Mesenchymal stem cell of adipose (primary cell): ENCODE measurements around the genes GARIN3 and ITK.

GRCh38 chr5:157166118-157166345, at the start of gene GARIN3:
GARIN3 (minus strand) TSS chr5:157166264.
- CAGE, long polyA plus RNA = no peak

DNA sequence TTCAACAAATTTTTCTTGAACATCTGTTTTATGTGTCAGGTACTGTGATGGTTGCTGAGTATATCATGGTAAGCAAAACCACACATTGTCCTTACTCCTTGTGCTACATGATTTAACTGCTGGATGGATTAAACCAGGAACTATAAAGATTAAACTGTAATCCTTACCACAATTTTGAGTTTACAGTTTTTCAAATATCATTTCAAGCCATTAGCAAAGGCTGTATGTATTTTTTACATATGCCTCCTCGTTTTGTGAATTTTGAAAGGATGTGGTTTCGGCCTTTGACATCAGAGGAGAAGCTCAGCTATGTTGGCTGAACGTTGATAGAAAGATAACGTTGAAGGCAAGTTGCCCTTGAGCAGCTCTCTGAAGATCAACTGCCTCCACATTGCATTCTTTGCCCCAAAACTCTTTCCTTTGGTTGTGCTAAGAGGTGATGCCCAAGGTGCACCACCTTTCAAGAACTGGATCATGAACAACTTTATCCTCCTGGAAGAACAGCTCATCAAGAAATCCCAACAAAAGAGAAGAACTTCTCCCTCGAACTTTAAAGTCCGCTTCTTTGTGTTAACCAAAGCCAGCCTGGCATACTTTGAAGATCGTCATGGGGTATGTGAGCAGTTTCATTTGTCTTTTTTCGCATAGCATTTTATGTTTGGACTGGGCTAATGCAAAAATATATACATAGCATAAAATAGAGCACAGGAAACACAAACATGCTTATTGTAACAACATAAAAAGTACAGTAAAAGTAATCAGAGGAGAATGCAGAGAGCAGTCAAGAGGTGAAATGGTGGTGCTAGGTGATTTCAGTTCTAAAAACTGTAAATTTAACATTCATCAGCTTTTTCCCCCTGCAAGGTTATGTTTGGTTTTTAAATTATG, at the start of gene ITK:
Gene ITK (plus strand): TSS at position 337 of the 888 bp plus-strand sequence.
- CAGE, long polyA plus RNA = no peak

DNA sequence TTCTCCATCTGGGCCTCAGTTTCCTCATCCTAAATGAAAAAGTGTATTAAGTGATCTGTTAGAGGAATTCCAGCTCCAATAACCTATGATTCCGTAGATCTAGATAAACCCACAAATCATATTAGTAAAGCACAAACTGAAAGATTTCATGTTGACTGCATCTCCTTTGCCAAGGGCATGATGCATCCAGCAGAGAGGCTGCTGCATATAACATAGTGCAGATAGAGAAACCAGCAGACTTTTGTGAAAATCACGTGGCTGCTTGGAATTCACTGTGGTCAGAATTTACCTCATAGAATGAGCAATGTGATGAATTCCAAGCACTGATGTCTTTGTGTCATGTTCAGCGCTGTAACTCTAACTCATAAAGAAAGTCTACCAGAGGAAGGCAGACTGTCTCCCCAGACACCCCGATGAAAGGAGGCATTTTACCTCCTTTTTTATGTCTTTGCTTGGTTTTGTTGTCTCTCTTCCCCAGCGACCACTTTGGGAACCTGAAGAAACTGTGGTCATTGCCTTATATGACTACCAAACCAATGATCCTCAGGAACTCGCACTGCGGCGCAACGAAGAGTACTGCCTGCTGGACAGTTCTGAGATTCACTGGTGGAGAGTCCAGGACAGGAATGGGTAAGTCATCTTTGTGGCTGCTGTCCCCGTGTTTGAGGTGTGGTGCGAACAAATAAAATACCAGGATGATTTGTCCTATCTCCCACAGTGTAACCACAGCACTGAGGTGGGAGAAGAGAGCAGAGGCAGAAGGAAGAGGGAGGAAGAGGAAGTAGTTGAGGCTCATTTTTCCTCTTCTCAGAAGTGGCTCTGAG, 42.0 kb downstream of the ITK start:
- CAGE, long polyA plus RNA = no peak

DNA sequence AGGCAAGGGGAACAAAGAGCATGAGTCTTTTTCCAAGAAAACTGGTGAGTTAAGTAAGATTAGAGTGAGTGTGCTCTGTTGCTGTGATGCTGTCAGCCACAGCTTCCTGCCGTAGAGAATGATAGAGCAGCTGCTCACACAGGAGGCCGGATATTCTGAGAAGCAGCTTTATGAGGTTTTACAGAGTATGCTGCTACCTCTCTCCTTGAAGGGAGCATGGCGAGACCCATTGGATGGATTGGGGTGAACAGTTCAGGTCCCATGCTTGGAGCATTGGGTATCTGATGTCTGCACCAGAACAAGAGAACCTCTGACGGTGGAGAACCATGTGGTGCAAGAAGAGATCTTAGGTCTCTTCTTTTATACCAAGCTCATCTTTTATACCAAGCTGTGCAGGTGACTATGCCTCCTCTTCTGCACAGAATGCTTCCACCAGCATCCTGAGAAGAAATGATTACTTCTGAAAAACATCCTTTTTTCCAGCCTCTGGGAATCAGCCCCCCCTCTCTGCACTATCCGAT, 12.7 kb upstream of the CYFIP2 start:
- CAGE, long polyA plus RNA = no peak

DNA sequence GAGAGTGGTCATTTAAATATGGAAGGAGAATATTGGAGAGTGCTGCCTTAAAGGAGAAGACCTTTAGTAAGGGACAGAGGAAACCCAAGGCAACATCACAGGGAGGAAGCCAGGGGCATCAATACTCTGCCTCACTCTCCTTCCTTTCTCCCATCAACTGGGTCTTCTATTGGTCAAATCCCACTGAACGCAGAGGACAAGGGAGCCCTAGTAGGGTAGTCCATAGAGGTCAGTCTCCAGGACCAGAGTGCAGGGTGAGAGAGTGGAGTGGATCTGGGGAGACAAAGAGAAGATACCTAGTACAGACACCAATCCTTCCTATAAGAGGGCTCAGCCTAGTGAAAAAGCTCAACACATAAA, 8.3 kb upstream of the CYFIP2 start:
- CAGE, long polyA plus RNA = no peak

- CAGE, long polyA plus RNA = no peak
Measured at GRCh38 chr5:157269750-157270016, 3.8 kb downstream of the CYFIP2 start.

DNA sequence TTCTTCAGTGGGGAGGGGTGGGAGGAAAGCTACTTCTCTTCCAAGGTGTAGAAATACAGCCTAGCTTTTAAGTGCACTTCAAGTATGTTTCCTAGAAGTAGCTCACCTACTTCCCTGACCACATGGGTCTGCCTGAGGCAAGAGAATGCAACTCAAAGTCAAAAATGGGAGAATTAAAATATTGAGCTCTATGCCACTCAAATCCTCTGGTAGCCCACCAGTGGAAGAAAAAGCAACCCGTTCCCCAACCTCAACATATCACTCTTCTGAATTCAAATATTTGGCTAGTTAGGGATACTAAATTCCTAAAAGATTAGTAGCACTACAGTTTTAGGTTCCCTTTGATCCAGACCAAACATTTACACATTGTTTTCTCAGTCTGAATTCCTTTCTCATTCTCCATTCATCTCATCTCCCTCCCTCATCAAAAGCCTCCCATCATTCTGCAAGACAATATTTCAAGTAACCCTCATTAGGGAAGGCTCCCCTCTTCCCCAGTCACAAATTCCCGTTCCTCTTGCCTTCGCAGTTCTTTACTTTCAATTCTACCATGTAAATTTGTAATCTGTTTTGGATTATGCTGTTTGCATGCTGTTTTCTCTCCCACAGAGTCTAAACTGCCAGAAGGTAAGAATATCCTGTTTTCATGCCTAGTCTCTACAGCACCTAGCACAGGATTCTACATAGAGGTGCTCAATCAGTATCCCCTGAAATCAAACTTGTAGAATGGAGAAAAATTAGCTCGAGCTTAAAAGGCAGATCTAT, 26.3 kb downstream of the ADAM19 start:
- CAGE, long polyA plus RNA = no peak

GRCh38 chr5:157670470-157670866, 865 bp upstream of the C5orf52 start:
- CAGE, long polyA plus RNA = no peak

- CAGE, long polyA plus RNA = no peak
Measured at GRCh38 chr5:157858176-157858483, 815 bp downstream of the CLINT1 start.

DNA sequence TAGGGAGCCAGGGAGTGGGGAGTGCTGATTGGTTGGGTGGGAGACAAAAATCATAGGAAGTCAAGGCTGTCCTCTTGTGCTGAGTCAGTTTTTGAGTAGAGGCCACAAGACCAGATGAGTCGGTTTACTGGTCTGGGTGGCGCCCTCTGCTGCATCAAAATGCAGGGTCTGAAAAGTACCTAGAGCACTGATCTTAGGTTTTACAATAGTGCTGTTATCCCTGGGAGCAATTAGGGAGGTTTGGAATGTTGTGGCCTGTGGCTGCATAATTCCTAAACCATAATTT, 59.0 kb upstream of the CLINT1 start:
- CAGE, long polyA plus RNA = no peak

DNA sequence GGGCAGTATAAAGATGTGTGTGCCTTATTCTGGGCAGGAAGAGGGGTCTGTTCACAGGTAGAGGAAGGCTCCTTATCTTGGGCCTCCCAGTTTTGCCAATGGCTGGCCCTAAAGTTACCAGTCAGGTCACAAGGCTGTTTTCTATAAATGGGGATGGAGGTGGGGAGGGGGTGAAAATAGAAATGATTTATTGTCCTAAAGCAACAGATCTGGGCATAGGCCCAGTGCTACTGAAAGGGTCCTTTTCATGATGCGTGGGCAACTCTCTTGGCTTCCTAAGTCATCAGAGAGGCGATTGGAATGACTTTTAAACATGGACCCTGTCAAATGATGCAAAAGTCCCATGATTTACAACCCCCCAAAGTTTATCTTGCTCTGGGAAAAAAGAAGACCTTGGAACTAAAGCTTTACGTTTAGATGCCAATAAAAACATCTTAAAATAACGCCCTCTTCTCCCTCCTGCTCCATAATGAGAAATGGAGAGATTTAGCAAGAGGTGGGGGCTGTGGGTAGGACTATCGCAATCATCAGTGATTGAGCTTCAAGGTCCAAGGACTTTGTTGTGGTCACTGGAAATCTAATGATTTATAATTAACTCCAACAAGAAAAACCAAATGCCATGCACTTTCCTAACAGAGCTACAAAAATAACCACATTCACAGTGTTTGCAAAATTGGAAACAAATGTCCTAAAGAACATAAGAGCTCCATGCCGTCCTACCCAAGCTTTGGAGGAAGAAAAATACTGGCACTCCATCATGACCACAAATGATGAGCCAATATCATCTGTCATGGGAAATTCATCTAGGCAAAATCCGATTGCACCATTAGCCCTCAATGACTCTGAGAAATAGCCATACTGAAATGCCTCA, 167.5 kb upstream of the CLINT1 start:
- CAGE, long polyA plus RNA = no peak

- CAGE, long polyA plus RNA = no peak
Measured at GRCh38 chr5:158421436-158421778, 562.5 kb upstream of the CLINT1 start.

- CAGE, long polyA plus RNA = no peak
Measured at GRCh38 chr5:158670137-158670773, 429.5 kb downstream of the EBF1 start.

DNA sequence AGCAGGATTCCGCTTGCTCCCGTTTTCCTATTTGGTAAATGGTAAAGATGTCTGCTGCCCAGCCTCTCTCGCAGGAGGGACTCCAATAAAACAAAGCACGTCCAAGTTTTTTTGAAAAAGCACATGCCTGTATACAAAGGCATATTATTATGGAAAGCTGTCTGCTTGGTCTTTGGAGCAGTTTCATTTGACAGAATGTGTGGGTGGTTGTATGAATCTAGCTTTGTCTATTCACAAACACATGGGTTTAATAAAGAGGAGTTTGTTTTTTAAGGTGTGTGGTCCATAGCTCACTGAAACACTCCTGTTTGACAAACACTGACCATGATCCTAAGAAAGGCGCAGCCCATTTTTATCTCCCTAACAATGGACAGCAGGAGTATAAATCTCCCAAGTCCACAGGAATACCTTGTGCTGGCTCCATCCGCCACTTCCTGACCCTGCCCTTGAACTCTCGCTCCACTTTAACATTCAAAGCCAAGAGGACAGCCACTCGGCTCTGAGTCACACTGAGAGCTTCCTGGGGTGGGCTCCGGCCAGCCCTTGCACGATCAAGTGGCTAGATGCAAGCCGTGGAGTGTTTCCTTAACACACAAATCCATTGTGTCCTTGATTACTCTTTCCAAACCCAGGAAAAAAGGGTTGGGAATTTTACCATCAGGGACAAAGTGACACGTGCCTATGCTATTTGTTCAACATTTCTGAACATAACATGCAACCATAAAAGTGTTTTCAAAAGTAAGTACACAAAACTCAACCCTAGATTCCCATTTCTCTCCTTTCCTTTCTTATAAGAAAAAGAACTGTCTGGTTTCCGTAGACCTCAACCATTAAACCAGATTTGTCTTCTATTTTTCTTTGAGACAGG, 371.8 kb downstream of the EBF1 start:
- CAGE, long polyA plus RNA = no peak

DNA sequence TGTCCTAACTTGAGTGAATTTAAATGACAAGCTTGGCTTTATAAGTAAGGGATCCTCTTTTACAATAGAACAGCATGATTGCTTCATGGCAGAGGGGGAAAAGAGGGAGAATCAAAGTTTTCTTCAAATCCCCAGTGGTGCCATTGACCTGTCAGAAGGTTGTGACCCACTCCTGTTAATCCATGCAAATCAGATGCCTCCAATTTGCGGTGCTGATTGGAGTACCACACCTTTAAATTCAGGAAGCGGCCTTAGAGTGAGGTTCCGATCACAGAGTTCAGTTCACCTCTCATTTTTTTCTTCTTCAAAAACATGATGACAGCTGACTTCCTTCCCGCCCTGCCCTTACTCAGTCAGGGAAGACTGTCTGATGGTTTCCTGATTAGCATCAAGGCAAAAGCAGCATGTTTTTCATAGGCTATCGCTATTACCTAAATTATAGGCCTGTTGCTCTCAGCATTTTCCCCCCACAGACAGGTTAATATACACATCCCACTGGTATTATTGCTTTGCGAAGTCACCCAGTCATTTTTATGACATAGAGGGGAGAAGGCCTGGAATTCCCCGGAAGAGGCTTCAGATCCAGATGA, 141.5 kb downstream of the EBF1 start:
- CAGE, long polyA plus RNA = no peak

DNA sequence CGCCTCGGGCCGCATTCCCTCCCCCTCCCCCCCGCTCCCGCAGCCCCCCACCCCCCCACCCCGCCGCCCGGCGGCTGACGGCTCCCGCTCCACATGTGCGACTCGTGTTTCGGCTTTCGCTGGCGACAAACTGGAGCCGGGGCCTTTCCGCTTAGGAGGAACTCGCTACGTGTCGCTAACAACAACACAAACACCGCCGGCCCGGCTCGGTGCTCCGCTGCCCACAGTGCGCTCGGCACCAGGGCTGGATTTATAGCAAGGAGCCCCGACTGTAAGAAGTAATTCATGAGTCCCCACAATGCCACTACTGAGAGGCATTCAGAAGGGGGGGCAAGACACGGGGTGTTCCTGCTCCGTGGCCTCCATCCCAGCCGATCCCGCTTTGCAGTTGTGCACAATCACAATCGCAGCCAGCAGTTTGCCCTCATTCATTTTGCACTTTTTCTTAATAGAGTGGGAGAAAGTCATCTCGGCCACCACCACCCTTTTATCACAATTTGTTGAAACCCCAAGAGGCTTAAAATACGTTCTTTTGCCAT, 48.3 kb downstream of the EBF1 start:
- CAGE, long polyA plus RNA = no peak

- CAGE, long polyA plus RNA = no peak
Measured at GRCh38 chr5:159097333-159098253, 2.1 kb downstream of the EBF1 start.

DNA sequence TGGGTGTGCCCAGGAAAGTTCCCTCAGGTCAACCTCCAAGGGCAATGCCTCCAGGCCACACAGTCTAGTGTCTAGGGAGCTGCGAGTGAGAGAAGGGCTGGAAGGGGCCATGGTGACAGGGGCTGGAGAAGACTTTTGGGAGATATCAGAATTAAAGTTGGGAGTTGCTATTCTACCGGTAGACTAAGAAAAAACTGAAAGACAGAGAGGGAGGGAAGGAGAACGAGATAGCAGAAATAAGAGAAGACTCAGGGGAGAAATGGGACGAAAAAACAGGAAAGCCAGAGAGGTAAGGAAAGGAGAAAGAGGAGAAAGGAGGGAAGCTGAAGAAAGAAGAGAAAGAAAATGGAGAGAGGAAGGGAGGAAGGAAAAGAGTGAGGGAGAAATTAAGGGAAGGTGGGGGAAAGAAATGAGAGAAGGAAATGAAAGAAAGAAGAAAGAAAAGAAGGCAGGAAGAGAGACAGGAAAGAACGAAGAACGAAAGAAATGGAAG, 1.4 kb downstream of the EBF1 start:
- CAGE, long polyA plus RNA = no peak

DNA sequence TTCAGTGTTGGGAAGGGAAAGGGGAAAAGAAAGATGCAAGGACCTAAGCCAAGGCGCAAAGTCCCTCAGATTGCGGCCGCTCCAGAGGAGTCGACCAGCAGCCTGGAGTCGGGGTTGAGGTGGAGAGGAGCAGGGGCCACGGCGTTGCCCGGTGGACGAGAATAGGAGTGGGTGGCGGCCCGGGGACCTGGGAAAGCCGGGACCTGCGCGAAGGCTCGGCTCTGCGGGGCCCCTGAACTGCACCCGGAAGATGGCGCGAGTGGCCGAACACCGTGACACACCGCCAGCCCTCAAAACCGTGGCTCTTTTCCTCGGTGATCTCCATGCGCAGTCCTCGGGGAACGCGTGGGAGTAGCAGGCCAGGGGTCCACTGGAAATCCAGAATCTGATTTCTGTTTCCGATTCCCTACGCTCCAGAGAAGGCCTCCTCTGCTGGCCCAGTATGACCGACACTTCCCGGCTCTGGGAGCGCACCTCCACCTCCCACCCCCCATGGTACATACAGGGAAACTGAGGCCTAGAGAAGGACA, 4.6 kb upstream of the EBF1 start:
- CAGE, long polyA plus RNA = no peak

- CAGE, long polyA plus RNA = no peak
Measured at GRCh38 chr5:159161219-159161779, 48.1 kb downstream of the RNF145 start.